GM06990 (cell line): ENCODE results near the gene TOM1.

GRCh38 chr22:32802876-32803912 is 1.7 kb downstream of the TIMP3 start:
- RRBS: no CpG with 5 or more reads among the region's 12 CpGs

DNA sequence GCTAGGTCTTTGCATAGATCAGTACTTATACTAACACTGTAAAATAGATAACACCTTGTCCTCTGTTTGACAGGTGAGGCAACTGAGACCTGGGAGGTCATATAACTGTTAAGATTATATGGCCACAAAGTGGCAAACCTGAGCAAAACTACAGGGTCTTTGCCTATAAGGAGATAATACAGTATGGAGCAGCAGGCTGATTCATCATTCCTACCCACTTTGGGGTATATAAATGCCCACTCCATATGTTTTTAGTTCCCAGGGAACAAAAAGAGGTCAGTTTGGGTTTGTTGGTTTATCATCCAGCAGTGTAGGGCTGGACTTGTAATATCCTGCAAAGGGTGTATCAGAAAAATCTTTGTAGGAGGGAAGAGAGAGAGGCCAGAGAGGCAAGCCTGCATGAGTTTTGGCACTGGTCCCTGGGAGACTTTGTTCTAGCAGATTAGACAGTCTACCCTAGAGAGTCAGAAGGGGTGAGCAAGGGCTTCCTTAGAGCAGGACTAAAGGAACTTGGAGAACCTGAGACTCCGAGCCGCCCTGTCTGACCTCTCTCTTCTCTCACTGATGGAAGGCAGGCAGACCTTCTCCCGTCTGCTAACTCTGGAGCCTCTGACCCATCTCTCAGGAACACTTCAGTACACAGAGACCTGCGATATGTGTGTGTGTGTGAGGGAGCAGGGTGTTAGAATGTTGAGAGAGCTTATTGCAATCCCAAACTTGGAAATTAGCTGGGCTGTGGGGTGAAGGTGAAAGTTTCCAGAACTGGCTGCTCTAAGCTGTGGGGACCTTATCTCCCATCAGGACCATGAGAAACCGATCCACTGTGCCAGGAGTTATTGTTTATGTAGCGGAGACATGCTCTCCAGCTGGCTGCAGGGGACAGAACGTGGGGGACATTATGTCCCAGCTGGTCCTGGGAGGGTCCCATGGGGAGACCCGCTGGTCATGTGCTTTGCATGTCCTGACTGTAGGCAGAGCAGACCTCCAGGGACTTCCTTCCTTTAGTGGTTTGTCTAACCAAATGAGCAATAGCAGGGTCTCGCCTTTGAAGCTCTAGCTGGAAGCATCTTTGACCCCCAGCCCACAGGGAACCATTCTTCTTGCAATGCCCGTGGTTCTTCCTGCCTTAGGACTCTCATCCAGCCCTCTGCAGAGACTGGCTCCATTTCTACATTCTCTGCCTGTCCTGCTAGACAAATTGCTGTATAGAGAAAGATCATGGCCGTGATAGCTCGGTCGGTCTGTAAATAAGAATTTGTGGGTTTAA is 51.0 kb downstream of the TIMP3 start:
- RRBS: no CpG with 5 or more reads among the region's 13 CpGs

GRCh38 chr22:33109554-33109847 is 51.3 kb upstream of the SYN3 start:
- RRBS: no CpG with 5 or more reads among the region's 2 CpGs

- RRBS: no CpG with 5 or more reads among the region's 14 CpGs
These were observed 279.3 kb upstream of the SYN3 start for GRCh38 chr22:33337248-33338059.

- RRBS: no CpG with 5 or more reads among the region's 6 CpGs
These were observed 429.3 kb downstream of the LARGE1 start for GRCh38 chr22:33490816-33491469.

- RRBS: no CpG with 5 or more reads among the region's 6 CpGs
These were observed 355.7 kb downstream of the LARGE1 start for GRCh38 chr22:33564611-33565030.

GRCh38 chr22:33568093-33568510 is 352.2 kb downstream of the LARGE1 start:
- RRBS: no CpG with 5 or more reads among the region's 9 CpGs

GRCh38 chr22:33659009-33659171 is 261.4 kb downstream of the LARGE1 start:
- RRBS: no CpG with 5 or more reads among the region's 3 CpGs

GRCh38 chr22:33793492-33793868 is 126.8 kb downstream of the LARGE1 start:
- RRBS: no CpG with 5 or more reads among the region's 3 CpGs

DNA sequence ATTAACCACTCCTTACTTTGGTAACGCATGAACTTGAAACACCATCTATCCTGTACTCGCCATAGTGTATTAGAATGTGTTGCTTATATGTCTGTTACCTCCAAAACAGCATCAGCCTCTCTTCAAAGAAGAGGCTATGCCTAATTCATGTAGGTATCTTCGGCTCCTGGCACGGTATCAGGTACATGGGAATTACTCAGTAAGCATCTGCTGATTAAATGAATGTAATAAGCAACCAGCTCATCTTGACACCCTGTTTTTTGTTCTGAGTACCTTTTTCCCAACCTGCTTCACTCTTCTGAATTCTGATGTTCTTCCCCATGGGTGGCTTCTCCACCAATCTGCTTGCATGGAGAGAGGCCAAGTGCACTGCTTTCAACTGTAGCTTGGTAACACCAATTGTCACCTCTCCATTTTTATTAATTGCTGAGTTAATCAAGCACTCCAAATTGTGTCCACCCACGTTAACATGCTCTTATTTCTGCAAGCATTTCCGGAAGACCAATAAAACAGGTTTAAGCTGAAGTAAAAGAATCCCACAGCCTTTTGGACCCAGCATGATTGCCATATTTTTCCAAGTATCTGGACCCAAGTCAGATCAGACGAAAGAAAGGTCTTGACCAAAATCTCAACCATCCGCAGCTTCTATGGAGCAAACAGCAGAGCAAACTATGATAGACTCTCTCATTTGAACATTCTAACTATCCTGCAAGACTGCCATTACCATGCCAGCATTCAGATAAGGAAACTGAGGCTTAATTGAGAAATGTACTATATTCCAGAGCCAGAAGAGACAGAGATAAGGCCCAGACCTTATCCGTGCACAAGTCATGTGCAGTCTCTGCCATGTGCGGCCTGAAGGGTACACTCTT is 40.4 kb downstream of the LARGE1 start:
- RRBS: no CpG with 5 or more reads among the region's 10 CpGs

DNA sequence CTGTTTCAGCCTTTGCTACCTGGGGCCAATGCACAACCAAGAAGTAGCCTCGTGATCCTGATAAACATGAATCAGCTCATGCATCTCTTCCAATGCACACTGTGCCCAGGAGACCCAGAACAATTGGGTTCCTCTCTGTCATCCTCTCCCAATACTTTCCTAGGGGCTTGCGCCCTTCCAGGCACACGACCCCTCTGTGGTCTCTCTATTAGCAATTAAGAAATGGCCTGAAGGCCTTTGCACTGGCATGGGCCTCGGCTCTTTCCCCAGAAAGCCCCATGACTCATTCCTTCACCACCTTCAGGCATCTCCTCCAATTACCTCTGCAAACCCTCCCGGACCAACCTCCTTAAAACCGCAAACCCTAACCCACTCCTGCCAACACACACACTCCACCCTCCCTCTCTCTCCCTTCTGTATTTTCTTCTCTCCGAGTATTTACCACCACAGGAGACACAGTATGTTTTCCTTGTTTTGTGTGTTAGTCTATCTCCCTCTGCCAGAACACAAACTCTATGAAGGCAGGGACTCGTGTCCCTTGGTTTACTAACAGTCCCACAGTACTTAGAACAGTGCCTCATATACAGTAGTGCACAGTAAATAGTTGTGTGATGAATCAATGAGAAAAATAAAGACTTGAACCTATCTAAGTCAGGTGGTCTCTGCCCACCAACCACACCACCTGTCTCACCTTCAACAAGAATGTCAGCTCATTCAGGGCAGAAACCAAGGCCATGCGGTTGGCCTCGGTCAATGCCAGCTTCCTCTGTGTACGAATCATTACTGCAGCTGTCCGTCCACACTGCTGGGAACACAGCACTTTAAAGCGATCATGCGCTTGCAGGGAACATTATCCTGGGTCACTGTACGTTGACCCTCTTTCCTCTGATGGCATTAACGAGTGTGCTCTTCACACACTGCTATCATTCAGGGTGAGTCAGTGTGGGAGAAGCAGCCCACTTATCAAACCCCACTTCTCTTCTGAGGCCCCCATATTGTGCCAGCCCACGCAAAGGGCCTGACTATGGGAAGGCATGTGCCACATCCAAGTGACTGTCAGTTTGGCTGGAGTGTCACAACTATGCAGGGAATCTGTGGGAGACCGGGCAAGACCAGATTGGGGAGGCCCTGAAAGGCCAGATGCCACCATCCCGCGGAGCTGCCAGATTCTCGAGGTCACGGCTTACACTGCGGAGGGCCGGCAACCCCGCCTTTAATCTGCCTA is 36.4 kb downstream of the LARGE1 start:
- RRBS: no CpG with 5 or more reads among the region's 25 CpGs

GRCh38 chr22:33919046-33919901 is 1.0 kb downstream of the LARGE1 start:
- RRBS: 10% methylated on average over 2 of the region's 27 CpGs

DNA sequence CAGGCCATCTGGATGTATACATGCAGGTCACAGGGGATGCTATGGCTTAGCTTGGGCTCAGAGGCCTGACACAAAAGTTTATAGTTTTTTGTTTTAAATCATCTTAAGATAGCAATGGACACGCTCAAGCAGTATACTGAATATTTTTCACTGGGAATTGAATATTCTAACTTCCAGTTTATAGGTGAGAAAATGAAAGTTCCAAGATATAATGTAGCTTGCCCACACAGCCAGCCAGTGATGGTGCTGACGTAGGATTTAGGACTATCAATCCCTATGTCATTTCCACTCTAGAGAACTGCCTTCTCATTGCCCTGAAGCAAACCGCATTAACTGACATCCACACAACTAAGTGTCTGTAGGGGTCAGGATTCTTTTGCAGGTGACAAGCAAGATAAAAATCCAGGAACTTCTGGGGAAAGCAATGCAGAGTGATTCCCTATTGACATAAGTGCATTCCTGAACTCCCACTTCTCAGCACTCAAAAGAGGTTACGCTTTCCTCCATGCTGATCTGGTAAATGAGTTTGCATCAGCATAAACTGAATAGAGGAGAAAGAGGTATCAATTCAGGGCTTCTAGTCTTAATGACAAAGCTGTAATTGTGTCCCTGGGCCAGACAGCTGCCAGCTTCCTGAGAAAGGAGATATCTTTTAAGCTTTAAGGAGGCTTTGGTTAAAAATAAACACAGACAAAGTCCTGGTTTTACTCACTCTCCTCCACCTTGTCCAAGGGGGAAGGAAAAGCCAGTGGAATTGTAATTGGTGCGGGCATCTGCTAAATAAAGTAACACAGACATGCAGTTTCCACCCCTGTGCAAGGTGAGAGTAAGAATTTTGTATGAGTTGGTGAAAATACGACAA is 224.6 kb upstream of the ISX start:
- RRBS: no CpG with 5 or more reads among the region's 6 CpGs

GRCh38 chr22:35299067-35299952 is at the start of gene TOM1:
TOM1 (plus strand) TSS chr22:35299894.
- RRBS: 3% methylated on average over 11 of the region's 49 CpGs

- RRBS: 5% methylated on average over 4 of the region's 48 CpGs
These were observed 30.1 kb upstream of the HMOX1 start for GRCh38 chr22:35350467-35351539.

- RRBS: no CpG with 5 or more reads among the region's 4 CpGs
These were observed 930 bp downstream of the HMOX1 start for GRCh38 chr22:35381774-35382277.

GRCh38 chr22:35486230-35486649 is 54.4 kb upstream of the RASD2 start:
- RRBS: no CpG with 5 or more reads among the region's 7 CpGs

GRCh38 chr22:35620612-35621431 is 3.7 kb upstream of the MB start:
- RRBS: no CpG with 5 or more reads among the region's 15 CpGs

DNA sequence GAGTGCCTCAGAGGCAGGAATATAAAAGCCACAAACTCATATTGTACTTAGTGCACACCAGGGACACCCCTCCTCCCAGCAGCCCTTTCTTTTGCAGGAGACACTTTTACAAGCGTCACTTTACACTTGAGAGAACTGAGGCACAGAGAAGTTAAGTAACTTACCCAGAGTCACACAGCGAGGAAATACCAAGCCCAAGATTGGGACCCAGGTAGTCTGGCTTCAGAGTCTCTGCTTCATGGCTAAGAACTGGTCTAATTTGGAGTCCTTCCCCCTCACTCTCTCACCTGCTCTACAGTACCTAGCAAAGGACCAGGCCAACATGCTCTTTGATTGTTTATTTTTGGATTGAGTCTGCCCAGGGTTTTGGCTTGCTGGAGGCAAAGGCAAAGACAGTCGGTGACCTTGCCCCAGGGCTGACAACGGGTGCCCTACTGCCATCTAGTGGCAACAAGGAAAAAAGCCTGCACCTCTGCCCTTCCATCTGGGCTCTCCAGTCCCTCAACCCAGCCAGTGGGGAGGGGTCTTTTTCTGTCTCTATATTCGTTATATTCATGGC is 6.0 kb upstream of the MB start:
- RRBS: no CpG with 5 or more reads among the region's 5 CpGs